Karpas-422 (cell line): ENCODE measurements around a stretch of chr5.

- PRO-cap = no peak
- RAMPAGE, long total RNA = no peak
Measured at GRCh38 chr5:173292203-173292877, 35.9 kb downstream of the STC2 start.

- PRO-cap = no peak
- RAMPAGE, long total RNA = no peak
Measured at GRCh38 chr5:173412248-173412867, 84.1 kb upstream of the STC2 start.

GRCh38 chr5:173501018-173501646 is 115.3 kb downstream of the BOD1 start:
- PRO-cap = no peak
- RAMPAGE, long total RNA = no peak

DNA sequence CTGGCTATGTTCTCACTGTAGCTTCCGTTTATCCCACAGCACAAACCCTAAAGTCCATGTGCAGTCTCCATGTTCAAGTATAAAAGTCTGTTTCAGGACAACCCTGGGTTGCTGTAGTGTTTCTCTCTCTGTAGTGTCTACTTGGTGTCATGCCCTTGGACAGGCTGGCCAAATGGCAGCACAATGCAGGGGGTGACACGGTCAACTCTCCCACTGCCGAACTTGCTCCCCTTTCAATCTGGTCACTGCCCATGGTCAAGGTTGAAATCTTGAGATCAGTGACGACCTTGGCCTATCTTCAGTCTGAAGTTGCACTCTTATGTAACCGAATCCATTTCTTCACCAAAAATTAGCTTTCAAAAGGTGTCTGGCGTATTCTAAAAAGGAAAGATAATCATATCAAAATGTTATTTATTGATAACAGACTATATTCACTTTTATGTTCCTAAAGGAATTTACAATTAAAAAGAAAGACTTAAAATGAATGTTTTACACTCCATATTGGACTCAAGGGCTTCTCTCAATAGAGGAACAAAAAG is 8.5 kb downstream of the BOD1 start:
- PRO-cap = no peak
- RAMPAGE, long total RNA = no peak

- PRO-cap = no peak
- RAMPAGE, long total RNA = no peak
Measured at GRCh38 chr5:173617008-173617272, 490 bp upstream of the BOD1 start.

- PRO-cap = no peak
- RAMPAGE, long total RNA = no peak
Measured at GRCh38 chr5:173689020-173689599, 72.7 kb upstream of the BOD1 start.

GRCh38 chr5:173720640-173721093 is 104.2 kb upstream of the BOD1 start:
- PRO-cap = no peak
- RAMPAGE, long total RNA = no peak

GRCh38 chr5:173728836-173729236 is 112.4 kb upstream of the BOD1 start:
- PRO-cap = no peak
- RAMPAGE, long total RNA = no peak

- PRO-cap = no peak
- RAMPAGE, long total RNA = no peak
Measured at GRCh38 chr5:173790145-173791314, 97.6 kb upstream of the CPEB4 start.

DNA sequence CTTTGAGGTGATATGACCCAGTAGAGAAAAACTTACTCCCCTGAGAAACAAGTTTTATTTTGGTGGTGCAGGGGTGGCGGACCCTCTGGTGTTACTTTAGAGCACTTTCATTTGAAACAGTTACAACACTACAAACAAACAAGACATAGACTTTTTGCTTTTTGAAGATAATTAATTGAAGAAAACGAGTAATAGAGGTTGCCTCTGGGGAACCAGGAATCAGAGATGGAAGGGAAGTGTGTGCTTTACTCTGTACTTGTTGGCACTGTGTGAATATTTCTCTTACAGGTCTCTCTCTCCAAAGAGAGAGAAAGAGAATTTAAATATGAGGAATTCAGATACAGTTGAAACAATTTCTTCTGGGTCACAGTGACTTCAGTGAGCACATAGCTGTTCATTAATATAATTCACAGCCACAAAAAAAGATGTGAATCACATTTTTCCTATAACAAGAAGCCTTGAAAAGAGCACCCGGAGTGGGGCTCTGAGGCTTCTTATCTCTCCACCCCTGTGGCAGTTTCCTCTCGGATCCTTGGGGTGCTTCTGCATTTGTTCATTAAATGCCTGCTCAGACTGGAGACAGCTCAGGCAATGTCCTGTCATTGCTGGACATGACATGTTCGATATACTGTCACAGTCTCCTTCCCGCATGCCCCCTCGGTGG is 37.8 kb upstream of the CPEB4 start:
- PRO-cap = no peak
- RAMPAGE, long total RNA = no peak

- PRO-cap = no peak
- RAMPAGE, long total RNA = no peak
Measured at GRCh38 chr5:173908131-173908394, 19.9 kb downstream of the CPEB4 start.

DNA sequence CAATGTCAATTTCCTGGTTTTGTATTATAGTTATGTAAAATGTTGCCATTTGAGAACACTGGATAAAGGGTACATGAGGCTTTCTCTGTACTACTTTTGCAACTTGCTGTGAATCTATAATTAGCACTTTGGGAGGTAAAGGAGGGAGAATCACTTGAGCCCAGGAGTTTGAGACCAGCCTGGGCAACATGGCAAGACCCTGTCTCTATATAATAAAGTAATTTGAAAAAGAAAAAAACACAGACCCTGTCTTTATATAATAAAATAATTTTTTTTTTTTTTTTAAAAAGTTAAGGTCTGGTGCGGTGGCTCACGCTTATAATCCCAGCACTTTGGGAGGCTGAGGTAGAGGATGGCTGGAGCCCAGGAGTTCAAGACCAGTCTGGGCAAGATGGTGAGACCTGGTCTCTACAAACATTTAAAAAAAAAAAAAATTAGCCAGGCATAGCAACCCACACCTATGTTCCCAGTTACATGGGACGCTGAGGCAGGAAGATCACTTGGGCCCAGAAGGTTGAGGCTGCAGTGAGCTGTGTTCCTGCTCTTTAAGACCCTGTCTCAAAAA is 24.3 kb downstream of the CPEB4 start:
- PRO-cap = no peak
- RAMPAGE, long total RNA = no peak

GRCh38 chr5:173947187-173947607 is 41.8 kb upstream of the C5orf47 start:
- PRO-cap = no peak
- RAMPAGE, long total RNA = no peak

GRCh38 chr5:174336007-174336429 is 290.5 kb downstream of the NSG2 start:
- PRO-cap = no peak
- RAMPAGE, long total RNA = no peak

GRCh38 chr5:174725590-174726331 is 1.4 kb downstream of the MSX2 start:
- PRO-cap = no peak
- RAMPAGE, long total RNA = no peak

DNA sequence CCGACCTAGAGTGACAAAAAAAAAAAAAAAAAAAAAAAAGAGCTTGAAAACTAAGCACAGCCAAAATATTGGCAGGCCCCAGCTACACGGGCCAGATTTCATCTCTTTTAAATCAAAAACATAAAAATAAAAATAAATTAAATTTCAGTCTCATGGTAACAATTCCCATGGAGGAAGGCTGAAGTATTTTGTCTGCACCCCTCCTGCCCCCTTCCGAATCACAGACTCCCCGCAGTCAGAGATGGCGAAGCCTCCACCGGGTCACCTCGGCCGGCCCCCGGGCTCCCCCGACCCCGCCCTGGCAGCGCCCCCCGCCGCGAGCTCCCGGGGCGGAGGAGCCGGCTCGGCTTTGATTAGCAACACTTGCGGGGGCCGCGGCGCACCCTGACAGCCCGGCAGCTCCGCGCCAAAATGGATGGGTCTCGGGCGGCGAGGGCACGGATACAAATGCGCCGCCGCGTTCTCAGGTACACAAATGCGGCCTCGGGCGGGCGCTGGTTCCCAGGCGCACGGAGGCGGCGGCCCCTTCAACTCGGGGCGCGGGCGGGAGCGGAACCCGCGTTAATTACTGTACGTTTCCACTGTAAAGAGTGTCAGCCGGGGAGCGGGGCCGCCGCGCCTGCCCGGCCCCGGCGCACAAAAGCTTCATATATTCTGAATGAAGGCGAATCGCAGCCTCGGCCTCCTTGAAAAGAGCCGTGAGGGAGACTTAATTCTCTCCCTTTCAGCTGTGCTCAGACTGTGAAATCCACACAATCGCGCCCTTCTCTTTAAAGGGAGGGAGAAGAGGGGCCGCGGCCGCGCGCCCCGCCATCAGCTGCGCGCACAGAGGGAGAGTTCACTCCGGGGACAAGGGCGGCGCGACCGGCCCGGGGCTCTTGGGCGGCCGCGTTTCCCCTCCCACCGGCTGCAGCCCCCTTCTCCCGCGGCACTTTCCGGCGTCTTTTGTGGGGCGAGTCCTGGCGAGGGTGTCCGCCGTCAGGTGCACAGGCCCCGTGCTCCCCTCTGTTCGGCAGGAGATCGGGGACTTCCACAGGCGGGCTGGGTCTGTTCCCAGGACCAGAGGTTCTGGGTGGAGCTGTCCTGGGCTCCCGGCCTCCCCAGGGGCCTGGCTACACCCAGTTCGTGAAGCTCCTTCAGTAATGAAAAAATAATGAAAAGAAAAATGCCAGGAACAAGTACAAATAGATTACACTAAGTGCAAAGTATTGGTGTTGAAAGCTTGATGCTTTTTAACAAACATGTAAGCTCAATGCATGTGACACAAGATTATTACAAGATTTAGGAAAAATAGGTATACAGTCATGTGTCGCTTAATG is 27.0 kb downstream of the MSX2 start:
- PRO-cap = no peak
- RAMPAGE, long total RNA = no peak

DNA sequence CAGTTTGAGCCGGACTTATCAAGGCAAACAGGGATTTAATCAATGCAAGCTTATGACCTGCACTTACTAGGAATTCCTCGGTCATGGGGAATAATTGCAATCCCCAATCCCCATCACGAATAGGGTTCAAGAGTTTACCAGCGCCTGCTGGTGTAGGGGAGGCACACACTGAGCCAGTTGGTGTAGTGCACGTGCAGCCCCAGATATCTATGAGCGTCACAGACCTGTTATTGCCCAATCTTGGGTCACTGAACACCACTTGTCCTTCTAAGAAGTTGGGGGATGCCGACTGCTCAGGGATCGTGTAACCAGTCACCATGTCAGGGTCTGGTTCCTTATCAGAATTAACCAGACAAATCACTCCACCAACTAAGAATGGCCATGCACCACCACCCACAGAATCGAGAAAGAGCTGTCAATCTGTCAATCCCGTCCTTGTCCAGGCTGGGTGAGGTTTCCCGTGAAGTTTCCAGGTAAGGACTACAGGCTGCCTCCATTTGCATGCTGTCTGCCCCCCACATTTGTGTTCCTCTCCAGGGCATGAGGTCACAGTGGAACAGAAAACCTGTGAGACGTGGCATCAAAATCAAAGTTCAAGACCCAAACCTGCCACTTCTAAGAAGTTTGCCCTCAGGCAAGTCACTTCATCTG is 329.1 kb downstream of the DRD1 start:
- PRO-cap = no peak
- RAMPAGE, long total RNA = no peak

- PRO-cap = no peak
- RAMPAGE, long total RNA = no peak
Measured at GRCh38 chr5:175397537-175398047, 46.4 kb downstream of the DRD1 start.

DNA sequence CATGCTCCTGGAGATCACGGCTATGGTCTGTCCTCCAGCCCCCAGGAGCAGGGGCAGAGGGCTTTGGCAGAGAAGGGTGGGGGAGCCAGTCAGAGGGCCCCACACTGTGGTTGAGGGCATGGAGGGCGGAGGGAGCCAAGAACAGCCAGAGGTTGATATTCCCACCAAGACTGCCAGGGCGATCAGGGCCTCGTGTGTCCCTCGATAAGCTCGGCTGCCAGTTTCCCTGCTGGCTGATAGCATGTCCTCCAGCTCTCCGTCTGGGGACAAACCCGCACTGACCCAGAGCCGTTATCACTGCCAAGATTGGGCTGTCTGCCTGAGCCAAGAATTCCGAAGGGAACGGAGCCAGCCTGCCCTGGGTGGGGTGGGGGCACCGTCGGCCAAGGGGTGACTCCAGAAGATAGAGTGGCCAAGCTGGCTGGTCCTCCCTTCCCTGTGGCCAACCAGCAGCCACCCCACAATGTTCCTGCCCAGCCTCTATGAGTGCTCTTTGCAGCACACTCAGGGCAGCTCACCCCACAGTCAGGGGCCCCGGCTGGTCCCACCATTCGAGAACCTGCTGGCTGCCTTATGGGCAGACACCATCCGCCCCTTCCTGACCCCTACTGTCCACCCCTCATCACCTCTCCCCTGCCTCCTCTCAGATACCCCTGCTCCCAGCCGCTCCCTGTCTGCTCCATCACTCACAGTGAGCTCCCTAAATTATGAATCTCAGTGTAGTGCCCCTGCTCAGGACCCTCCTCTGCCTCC is 29.4 kb downstream of the HRH2 start:
- PRO-cap = no peak
- RAMPAGE, long total RNA = no peak

GRCh38 chr5:175690939-175691545 is 33.2 kb downstream of the HRH2 start:
- PRO-cap = no peak
- RAMPAGE, long total RNA = no peak